Lung (tissue), 4 donors: Measurements from ENCODE around the genes SIGLEC15, HAUS1, PIAS2 and SKOR2.

DNA sequence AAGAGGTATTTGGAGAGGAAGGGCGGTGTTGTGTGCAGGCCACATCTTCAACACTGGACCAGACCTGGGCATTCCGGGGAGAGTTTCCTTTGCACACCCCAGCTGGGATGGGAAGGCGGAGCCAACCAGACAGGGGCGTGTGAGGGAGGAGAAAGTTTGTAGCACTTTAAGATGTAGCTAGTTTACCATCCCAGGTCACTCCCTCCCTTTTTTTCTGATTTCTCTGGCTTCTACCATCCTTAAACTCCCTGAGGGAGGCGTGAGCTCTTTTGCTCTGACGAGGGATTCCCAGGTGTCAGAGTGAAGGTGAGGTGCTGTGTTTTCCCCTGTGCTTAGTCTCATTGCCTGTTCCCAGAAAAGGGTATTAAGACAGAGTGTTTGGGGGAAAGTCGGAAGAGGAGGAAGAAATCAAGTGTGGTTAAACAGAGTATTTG, 1.6 kb downstream of the SETBP1 start:
- PRO-cap, result no peak
- RAMPAGE, long total RNA, result no peak
- RRBS, result no CpG with 5 or more reads among the region's 7 CpGs

- PRO-cap, result no peak
- RAMPAGE, long total RNA, result no peak
- RRBS, result no CpG with 5 or more reads among the region's 7 CpGs
Measured at GRCh38 chr18:44772361-44772881, 91.7 kb downstream of the SETBP1 start.

DNA sequence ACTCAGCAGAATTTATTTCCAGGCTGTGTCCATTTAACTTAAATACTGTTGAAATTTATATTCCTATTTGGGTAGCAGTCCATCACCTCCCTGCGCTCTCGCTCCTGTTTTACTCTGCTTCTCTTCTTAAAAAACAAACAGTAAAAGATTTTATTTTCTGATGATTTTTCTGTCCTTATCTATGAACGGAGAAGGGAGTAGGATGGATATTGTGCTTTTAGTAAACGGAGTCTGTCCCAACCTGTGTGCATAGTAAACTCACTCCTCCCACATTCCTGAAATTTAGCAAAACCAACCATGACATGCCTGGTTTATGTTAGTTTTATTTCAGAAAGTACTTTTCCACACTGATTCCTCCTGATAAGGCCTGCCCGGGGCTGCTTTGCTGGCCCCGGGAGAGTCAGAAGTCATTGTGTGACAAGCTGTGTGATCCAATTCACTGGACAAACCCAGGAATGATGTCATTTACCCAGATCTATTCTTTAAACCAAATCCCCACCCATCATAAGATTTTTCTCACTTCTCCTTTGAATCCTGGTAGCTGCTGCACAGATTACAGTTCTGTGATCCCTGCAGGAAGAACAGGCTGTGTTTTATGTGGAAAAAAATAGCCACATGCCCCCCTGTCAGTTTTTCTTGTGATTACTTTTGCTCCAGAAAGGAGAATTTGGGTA, 109.0 kb downstream of the SETBP1 start:
- PRO-cap, result no peak
- RAMPAGE, long total RNA, result no peak
- RRBS, result no CpG with 5 or more reads among the region's 6 CpGs

- PRO-cap, result no peak
- RAMPAGE, long total RNA, result no peak
- RRBS, result no CpG with 5 or more reads among the region's 5 CpGs
Measured at GRCh38 chr18:44800286-44800773, 119.6 kb downstream of the SETBP1 start.

DNA sequence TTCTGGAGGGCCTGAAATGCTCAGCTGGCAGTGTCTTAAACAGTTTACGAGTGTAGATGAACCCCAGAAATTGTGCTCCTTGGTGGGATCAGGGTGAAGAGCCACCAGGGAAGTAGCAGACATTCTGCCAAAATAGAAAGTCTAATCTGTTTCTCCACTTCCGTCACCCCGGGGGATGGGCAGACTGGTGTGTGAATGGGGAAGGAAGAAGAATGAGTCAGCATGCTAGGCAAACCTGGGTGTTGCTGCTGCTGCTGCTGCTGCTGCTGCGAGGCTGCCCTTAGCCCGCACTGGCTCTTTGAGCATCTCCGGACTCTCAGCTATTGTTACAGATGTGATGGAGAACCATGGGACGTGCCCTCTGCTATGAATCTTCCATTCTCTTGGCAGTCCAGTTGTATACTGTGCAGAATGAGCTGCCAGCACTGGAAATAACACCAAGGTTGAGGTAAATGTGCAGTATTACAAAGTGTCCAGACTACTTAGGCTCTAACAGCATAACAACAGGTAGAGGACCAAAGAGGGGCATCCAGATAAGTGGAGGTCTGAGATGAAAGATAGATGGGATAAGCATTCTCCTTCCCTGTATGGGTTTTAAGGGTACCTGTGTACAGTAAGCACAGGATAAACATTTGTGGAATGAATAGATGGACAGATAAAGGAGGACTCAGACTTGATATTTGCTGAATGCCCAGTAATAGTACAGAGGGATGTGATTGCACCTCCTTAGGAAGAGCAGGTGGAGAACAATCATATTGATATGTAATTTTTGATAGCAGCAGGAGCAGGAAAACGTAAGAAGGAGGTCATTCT, 158.7 kb downstream of the SETBP1 start:
- PRO-cap, result no peak
- RAMPAGE, long total RNA, result no peak
- RRBS, result no CpG with 5 or more reads among the region's 8 CpGs

- PRO-cap, result no peak
- RAMPAGE, long total RNA, result no peak
- RRBS, result no CpG with 5 or more reads among the region's 8 CpGs
Measured at GRCh38 chr18:44952740-44953015, 272.0 kb downstream of the SETBP1 start.

- PRO-cap, result no peak
- RAMPAGE, long total RNA, result no peak
- RRBS, result no CpG with 5 or more reads among the region's 12 CpGs
Measured at GRCh38 chr18:45825479-45825943, at the start of gene SIGLEC15. Gene SIGLEC15, plus strand, starts transcription at chr18:45825675.

- PRO-cap, result unidirectional peak, plus-strand start at chr18:46104386; bidirectional peak, plus-strand start at chr18:46104761, minus-strand start at chr18:46104771
- RAMPAGE, long total RNA, result start-site peak on the plus strand at chr18:46104350-46104399, 69 and 65 reads in 2 replicates
- RRBS, result 2% methylated on average over 10 of the region's 64 CpGs
Measured at GRCh38 chr18:46103865-46104954, at the start of gene HAUS1. Gene HAUS1, plus strand, starts transcription at chr18:46104385.

DNA sequence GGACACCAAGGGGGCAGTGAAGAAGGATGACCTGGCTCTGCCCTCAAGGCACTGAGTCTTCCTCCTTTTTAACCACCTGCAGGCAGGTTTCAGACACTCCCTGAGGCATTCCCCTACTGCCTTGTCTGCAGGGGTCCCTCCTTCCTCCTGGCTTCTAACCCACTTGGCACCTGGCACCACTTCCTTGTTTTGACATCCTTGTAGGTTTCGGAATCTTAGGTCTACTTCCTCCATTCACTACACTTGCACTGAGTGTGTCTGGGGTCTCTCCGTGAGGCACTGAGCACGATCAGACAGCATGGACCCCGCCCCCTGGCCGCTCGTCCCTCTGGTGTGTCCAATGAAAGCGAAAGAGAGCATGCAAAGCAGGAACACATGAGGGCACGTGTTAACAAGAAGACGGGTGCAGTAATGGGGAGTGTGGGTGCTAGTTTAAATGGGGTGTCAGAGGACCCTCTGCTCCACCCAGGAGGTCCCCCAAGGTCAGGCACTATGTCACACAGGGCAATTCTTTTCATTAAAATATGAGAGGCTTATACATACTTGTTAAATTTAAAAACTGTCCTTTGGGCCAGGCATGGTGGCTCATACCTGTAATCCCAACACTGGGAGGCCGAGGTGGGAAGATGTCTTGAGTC, 5.8 kb upstream of the C18orf25 start:
- PRO-cap, result no peak
- RAMPAGE, long total RNA, result no peak
- RRBS, result no CpG with 5 or more reads among the region's 10 CpGs

- PRO-cap, result no peak
- RAMPAGE, long total RNA, result no peak
- RRBS, result no CpG with 5 or more reads among the region's 6 CpGs
Measured at GRCh38 chr18:46422487-46422976, 88.7 kb downstream of the RNF165 start.

DNA sequence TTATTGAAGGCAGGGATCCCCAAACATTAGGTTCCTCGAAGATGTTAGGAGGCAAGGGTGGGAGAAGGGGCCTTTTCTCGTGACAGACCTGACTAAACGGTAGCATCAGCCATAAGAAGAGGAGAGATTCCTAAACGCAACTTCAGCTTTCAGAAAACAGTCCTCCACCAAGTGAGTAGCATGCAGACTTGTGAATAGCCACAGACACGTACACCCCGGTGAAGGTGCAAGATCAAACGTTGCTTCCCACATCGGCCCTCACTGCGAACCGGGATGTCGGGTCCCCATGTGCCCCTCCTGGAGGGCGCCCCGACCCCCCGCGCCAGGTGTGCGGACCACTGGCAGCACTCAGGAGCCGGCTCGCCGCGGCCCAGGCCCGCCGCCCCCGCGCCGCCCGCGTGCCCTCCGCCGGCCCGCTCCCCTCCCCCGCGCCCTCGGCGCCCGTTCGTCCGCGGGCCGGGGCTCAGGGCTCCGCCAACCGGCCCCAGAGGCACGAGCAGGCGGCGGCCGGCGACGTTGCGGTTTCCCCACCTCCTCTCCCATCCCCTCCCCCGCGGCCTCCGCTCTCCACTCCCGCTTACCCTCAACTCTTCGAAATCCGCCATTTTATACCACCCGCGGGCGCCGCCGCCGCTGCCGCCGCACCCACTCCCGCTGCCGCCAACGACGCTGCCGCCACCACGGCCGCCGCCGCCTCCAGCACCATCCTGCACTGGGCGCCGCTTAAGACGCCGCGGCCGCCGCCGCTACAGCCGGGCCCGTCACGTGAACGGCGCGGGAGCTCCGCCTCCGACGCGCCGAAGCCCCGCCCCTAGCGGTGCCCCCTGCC, at the start of gene PIAS2:
PIAS2 (minus strand) TSS at position 767 of the 829 bp plus-strand sequence.
- PRO-cap, result bidirectional peak, plus-strand start outside the sequence, minus-strand start at position 698 of the sequence
- RAMPAGE, long total RNA, result no peak
- RRBS, result 2% methylated on average over 30 of the region's 92 CpGs

GRCh38 chr18:47251383-47251815, at the start of gene SKOR2:
Gene SKOR2, minus strand, starts transcription at chr18:47251660.
- PRO-cap, result no peak
- RAMPAGE, long total RNA, result no peak
- RRBS, result 8% methylated on average over 12 of the region's 40 CpGs

DNA sequence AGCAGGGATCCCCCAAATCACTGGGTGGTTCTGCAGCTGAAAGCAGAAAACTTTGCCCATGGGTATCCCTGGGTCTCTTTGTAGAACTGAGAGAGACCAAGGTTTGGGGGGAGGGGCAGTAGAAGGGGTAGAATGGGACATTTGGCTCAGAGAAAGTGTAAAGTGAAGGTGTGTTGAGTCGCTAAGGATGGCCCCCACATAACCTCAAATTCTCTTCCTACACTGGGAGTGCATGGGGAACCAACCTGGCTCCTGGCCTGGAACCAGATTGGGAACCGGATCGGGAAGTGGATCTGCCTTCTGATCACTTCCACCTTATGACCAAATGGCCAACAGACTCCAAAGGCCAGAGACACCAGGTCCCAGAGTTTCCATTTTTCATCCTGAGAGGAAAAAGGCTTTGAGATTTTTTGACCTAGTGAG, 171.6 kb upstream of the SKOR2 start:
- PRO-cap, result no peak
- RAMPAGE, long total RNA, result no peak
- RRBS, result no CpG with 5 or more reads among the region's 3 CpGs

DNA sequence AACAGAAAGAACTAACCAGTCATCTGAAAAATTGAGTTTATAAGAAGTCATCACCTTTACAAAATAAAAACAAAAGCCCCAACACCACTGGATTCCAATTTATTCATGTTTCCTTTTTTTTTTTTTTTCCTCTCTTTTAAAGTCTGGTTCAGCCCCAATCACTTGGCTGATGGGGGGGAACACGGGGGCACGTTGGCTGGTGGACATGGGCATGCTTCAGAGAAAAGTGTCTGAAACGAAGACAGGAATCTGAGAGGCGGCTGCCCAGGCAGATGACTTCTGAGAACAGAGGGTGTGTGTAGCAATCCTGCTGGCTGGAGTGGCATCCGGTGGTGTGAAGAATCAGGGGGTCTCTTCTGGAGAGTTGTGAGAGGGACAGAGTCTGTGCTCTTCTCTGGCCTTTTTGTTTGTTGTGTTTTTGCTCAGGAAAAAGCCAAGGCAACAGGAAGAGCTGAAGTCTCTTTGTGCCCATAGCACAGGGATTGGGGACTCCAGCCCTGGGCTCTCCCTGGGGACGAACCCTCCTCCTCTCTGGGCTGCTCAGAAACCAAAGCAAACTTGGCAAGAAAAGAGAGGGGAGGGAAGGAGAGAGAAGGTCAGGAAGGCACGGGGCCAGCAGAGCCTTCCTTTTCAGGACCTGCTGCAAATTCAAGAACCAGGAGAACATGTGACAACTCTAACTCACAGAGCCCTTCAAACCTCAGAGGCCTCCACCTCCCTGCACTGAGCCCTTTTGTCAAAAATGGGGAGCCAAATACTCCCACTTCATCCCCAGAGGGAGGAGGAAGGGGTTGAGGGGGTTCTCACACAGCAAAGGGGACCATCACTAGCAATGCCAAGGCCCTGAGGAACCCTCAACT, 97.0 kb upstream of the SMAD2 start:
- PRO-cap, result no peak
- RAMPAGE, long total RNA, result no peak
- RRBS, result no CpG with 5 or more reads among the region's 7 CpGs

- PRO-cap, result no peak
- RAMPAGE, long total RNA, result no peak
- RRBS, result no CpG with 5 or more reads among the region's 14 CpGs
Measured at GRCh38 chr18:48049567-48050537, 119.4 kb upstream of the SMAD2 start.

DNA sequence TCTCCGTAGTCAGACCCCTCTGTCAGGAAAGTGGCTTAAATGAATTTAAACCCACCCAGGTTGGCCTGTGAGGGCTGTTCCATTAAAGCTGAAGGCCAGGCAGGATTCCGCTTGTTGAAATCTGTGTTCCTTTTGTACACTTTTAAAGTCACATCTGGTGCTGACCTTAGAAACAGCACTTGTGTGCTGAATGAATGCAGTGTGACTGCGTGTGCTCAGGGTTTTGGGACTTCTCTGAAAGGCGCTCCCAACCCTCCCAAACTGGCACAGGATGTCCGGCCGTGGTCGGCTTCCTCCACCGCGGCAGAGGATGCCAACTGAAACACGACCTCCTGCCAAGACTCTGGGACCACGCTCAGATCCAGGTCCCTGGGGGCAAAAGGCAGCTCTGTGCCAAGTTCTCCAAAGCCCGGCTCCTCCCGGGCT, 32.1 kb upstream of the ZBTB7C start:
- PRO-cap, result no peak
- RAMPAGE, long total RNA, result no peak
- RRBS, result 12% methylated on average over 1 of the region's 13 CpGs

DNA sequence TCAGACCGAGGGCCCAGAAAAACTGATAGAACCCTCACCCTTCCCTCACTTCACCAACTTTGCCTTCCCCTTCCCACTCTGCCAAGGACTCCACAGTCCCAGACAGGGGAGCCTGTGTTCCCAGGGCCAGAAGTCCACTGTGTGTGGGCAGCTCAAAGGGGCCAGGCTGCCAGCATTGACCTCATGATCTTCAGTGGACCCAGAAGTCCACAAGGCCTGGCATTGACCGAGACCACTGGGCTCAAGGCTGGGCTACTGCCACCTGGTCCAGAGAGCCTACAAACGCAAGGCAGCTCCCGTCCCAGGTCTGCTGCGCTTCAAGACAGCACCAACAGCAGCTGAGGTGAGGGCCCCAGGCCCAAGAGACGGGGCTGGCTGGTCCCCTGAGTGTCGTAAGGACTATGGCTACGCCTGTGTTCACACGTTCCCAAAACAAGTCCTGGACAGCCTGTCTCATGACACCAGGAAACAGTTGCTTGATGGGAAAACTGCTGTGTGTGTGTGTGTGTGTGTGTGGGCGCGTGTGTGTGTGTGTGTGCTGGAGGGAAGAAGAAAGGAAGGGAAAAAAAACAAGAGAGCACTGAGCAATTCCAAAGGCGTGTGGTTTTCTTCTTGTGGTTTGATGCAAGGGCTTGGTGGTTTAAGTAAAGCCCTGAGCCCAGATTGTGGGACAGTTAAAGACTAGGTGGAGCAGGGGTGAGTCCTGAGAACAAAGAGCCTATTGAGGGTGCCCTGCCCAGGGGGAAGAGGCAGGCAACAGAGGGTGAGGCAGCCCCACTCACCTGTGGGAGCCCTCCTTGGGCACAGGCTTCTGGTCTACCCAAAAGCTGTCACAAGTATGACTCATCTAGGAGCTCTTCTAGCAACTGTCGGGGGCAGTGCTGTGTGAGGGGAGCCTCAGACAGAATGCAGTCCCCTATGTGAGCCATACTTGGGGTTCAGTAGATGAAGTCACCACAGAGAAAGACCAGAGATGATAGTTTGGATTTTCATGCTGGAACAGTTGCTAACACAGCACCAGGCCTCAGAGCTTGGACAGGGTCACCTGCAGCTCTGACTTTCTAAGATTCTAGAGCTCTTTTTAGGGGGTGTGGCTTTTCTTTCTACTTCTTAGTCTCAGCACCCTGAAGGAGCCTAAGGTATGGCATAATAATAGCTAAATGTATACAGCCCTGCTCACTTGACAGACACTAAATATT, 46.8 kb upstream of the ZBTB7C start:
- PRO-cap, result no peak
- RAMPAGE, long total RNA, result no peak
- RRBS, result no CpG with 5 or more reads among the region's 13 CpGs

GRCh38 chr18:48569569-48570324, 30.9 kb downstream of the CTIF start:
- PRO-cap, result no peak
- RAMPAGE, long total RNA, result no peak
- RRBS, result no CpG with 5 or more reads among the region's 9 CpGs

- PRO-cap, result no peak
- RAMPAGE, long total RNA, result no peak
- RRBS, result 83% methylated on average over 9 of the region's 18 CpGs
Measured at GRCh38 chr18:48663525-48664234, 124.8 kb downstream of the CTIF start.

DNA sequence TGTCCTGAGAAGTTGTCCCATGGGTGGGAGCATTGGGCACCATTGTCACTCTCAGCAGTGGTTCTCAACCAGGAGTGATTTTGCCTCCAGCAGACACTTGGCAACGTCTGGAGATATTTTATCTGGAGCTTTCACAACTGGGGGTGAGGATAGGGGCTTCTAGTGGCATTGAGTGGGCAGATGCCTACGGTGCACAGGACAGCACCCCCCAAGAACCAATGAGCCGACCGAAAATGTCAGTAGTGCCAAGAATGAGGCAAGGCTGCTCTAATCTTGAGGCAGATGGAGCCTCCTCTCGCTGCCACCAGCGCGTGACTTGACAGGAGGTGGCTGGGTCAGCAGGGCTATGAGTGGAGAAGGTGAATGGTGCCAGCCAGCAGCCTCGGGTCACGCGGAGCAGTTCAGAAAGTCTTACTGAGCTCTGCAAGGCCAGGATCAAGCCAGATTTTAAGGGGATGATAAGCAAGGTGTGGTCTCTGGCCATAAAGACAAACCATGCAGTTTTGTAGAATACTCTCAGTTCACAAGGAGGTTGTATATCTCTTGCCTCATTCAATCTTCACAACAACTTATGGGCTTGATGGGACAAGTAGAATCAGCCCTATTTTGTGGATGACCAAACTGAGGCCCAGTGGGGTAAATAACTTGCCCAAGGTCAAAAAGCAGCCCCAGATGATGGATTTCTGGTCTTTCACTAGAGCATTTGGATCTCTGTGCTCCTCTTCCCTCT, 151.9 kb downstream of the SMAD7 start:
- PRO-cap, result no peak
- RAMPAGE, long total RNA, result no peak
- RRBS, result no CpG with 5 or more reads among the region's 10 CpGs